ENCODE results near the genes KCND1, PPP1R3F, GAGE12C and AKAP4.

DNA sequence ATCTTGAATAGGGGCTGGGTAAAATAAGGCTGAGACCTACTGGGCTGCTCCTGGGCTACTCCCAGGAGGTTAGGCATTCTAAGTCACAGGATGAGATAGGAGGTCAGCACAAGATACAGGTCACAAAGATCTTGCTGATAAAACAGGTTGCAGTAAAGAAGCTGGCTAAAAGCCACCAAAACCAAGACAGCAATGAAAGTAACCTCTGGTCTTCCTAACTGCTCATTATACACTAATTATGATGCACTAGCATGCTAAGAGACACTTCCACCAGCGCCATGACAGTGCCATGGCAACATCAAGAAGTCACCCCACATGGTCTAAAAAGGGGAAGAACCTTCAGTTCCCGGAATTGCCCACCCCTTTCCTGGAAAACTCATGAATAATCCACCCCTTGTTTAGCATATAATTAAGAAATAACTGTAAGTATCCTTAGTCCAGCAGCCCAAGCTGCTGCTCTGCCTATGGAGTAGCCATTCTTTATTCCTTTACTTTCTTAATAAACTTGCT is 3.2 kb upstream of the WAS start:
- PRO-cap = no peak

DNA sequence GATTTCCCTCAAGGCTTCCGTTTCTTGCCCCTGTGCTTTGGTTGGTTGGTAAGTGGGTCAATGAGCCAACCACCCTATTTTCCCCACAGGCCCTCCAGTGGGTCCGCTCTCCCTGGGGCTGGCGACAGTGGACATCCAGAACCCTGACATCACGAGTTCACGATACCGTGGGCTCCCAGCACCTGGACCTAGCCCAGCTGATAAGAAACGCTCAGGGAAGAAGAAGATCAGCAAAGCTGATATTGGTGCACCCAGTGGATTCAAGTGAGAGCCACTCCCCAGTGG is 3.0 kb downstream of the WAS start:
- PRO-cap = no peak

DNA sequence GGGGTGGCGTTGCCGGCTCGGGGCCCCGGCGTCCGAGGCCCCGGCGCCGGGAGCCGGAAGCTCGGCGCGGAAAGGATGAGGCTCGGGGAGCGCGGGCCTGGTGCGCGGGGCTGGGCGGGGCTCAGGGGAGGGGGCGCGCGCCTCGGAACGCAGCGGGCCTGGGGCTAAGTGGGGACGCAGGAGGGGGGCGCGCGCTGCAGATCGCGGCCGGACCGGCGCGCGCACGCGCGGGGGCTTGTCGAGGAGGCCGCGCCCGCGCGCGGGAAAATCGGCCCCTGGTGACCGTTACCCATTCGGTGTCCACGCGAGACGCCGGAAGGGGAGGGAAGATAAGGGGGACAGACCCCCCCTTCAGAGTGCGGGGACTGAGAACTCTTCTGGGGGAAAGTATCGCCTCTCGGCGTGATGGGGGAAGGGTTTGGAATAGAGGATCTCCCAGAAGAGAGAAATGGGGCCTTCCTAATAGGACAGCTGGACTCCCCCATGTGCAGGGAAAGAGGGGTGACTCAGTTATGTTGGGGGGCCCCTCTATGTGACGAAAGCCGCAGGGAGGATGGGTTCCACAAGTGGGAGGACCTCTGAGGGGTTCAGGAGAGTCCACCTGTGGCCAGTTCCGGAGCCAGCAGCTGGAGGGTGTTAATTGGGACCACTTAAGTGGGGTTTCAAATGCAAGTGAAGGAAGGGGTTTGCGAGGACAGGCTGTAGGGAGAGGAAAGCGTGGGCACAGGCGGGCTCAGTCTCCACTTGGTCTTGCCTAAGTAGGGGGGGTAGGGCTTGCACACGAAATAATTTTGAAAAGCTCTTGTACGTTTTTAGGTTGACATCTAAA is 538 bp downstream of the SUV39H1 start:
- PRO-cap = bidirectional peak, plus-strand start at position 390 of the sequence, minus-strand start at position 304 of the sequence

- PRO-cap = no peak
Observed at GRCh38 chrX:48794733-48796061, 6.7 kb upstream of the HDAC6 start.

DNA sequence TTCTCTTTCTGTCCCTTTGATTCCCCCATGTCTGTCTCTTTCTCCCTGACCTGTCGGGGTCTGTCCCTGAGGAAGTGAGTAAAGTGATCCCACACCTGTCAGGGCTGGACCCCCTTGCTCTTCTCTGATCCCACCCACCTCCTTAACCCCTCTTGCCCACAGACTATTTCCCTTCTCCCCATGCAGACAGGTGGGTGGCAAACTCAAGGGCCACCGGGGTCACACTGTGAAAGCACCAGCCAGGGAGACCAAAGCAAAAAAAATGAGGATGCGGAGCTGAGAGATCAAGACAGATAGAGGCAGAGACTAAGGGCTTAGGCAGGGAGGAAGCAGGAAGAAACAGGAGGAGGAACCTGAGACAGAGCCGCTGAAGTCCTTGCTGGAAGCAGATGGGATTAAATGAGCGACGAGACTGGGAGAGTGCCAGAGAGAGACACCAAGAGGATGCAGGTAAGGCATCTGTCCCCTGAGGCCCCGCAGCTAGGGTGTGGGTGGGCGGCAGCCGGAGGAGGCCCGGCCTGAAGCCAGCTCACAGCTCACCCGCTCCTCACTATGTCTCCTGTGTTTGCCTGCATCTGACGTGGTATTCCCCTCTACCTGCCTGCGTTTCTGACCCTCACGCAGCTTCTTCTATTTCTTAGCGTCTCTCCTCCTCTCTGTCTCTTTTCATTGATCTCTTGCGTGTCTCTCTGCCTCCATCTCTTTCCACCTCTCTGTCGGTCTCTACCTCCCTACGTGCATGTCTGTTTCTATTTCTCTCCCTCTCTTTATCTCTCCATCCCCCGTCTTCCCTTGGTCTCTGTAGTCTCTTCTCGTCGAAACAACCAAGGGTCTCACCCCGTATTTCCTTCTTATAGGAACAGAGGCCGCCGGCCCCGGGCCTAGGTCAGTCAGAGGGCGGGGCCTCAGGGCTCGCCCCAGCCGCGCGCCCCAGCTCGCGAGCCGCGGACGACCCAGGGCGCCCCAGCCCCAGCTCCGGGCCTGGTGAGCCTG is 7.0 kb downstream of the TIMM17B start:
- PRO-cap = no peak

- PRO-cap = no peak
Observed at GRCh38 chrX:48910863-48911517, 456 bp downstream of the SLC35A2 start.

GRCh38 chrX:48922414-48922751 is 3.6 kb upstream of the PIM2 start:
- PRO-cap = no peak

DNA sequence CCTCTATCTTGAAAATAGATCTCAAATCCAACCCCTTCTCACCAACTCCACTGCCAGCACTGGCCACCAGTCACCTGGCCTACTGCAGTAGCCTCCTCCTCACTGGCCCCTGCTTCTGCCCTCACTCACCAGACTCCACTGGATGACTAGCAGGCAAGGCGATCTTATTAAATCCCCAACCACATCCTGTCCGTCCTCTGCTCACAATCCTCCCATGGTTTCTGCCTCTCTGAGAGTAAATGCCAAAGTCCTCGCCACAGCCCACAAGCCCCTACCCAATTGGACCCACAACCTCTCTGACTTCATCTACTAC is 5.4 kb upstream of the PIM2 start:
- PRO-cap = no peak

DNA sequence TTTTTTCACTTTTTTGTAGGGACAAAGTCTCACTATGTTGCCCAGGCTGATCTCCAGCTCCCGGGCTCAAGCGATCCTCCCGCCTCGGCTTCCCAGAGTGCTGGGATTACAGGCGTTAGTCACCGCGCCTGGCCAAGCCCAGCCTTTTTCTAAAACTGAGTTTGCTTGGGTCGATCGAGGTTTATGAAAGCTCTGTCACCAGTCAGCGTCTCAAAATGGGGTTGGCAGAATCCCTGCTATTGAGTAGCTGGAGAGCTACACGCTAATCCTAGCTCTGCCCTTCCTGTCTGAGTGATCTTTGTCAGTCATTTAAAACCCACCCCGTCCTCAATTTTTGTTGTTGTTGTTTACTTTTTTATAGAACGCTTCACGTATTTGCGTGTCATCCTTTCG is 1.4 kb upstream of the OTUD5 start:
- PRO-cap = no peak

GRCh38 chrX:48960269-48960920 is 3.0 kb upstream of the OTUD5 start:
- PRO-cap = no peak

DNA sequence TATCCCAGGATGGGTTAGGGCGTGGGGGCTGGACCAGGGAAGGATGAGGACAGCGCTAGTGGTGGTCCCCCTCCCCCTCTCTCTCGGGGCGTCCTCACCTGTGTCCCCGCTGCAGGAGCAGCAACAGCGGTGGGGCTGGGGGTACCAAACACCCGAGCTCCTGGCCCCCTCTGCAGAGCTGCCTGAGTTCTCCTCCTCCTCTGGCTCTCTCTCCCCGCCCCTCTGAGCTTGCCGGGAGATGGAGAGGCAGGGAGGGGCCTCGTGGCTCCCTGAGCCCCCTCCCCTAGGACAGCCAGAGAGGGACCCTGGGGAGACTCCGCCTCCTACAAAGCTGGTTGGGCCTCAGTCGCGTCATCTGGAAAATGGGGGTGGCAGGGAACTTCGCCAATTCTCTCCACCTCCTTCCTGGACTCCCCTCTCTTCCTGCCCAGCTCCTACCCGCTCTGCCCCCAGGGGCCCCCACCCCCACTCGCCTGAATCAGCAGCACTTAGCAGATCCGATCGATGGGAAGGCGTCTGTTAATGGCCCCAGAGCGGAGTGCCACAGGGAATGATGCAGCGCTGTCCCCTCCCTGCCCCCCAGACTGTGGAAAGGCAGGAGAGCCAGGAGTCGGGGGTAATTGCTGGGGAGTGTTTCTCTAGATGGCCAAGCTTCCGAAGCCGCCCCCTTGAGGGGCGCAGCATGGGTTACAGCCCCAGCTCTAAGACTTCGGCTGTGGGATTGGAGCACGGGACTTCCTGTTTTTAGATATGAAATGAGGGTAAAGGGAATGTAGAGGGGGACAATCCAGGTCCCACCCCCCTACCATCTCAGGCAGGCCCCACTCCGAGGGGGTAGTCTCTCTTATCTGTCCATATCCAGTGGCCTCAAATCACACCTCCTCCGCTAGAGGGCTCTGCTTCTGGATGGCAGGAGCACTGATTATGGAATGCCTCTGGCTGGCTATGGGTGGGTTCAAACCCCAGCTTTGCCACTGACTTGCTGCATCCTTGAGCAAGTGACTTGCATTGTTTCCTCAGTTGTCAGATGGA is at the start of gene KCND1:
TSS of gene KCND1 (minus strand) at position 202 of the 1,032 bp plus-strand sequence.
- PRO-cap = no peak

- PRO-cap = no peak
Observed at GRCh38 chrX:49043709-49044345, 670 bp upstream of the TFE3 start.

DNA sequence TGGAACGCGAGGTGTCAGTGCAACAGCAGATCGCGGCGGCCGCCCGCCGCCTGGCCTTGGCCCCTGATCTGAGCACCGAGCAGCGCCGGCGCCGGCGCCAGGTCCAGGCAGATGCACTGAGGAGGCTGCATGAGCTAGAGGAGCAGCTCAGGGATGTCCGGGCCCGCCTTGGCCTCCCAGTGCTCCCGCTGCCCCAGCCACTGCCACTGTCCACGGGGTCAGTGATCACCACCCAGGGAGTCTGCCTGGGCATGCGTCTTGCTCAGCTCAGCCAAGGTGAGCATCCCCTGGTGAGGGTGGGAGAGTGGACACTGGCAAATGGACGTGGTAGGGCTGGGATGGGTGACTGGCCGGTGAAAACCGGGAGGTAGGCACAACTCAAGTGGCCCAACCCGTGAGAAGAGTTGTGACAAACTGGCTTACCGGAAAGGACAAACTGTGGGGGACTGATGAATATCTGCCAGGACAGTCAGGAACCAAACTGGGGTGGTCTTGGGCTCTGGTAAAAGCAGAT is 5.6 kb downstream of the CCDC120 start:
- PRO-cap = no peak

DNA sequence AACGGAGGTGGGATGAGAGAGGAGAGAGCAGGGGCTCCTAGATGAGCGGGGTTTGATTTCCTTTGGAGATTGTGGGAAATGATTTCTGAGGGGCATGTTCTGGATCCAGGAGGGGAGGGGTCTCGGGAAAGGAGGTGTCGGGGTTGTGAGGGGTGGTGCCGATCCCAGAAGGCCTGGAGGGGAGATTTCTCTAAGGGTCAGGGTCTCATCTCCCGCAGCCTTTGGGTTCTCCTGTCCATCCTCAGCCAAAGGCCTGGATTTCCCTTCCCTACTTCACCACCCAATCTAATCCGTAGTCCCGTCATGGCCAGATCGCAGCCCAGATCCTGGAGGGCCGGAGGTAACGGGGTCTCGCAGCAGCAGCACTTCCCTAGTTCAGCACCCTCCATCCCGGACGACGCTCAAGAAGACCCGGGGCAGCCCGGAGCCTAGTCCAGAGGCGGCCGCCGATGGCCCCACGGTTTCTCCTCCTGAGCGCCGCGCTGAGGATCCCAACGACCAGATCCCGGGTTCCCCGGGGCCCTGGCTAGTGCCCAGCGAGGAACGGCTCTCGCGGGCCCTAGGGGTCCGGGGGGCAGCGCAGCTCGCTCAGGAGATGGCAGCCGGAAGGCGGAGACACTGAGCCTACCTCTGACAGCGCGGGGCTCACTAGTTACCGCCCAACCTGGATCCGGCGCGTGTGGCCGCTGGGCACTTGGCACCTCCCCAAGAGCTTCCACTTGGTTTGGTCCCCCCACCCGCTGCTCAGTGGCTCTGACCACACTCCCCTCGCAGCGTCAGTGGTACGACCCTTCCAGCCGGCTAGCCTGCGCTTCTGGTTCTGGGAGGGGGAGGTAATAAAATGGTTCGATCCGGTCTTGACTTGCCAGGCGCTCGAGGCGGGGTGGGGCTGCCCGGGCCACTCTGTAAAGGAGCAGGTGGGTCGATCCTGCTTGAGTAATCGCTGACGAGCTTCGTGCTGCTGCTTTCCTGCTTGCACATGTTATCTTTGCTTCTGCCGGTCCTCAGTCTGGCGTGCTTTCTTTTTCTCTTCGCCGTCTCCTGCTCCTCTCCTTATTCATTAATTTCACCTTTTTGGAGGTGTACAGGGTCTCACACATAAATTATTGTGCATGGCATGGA is 3.6 kb downstream of the MAGIX start:
- PRO-cap = bidirectional peak, plus-strand start at position 985 of the sequence, minus-strand start at position 681 of the sequence

GRCh38 chrX:49269520-49270234 is at the start of gene PPP1R3F:
Gene PPP1R3F (plus strand): TSS chrX:49269793.
- PRO-cap = bidirectional peak, plus-strand start at chrX:49269843, minus-strand start at chrX:49269615; bidirectional peak, plus-strand start at chrX:49270059, minus-strand start at chrX:49270028

DNA sequence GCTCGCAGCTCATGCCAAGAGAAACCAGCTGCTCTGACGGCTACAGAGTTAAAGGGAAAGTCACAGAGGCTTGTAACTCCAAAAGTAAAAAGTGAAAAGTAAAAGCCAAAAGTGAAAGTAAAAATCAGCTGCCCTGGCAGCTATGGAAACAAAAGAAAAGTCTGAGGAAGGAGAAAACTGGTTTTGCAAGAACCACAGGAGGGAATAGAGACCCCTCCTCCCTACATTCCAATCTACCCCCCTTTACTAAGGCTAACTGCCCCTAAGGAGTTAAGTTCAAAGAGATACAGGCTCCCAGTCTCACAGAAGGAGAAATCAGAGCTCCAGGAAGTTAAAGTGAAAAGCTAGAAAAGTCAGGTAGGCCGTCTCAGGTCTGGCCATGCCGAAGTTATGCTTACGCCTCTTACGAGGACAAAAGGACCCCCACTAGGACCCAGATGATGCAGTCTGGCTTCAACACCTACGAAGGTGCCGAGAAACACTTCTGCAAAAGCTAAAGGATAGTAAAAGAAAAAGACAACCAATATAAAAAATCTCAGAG is 6.1 kb downstream of the GAGE10 start:
- PRO-cap = no peak

GRCh38 chrX:49531944-49532263 is at the start of gene GAGE12C:
Gene GAGE12C (plus strand): TSS chrX:49532177.
- PRO-cap = no peak

DNA sequence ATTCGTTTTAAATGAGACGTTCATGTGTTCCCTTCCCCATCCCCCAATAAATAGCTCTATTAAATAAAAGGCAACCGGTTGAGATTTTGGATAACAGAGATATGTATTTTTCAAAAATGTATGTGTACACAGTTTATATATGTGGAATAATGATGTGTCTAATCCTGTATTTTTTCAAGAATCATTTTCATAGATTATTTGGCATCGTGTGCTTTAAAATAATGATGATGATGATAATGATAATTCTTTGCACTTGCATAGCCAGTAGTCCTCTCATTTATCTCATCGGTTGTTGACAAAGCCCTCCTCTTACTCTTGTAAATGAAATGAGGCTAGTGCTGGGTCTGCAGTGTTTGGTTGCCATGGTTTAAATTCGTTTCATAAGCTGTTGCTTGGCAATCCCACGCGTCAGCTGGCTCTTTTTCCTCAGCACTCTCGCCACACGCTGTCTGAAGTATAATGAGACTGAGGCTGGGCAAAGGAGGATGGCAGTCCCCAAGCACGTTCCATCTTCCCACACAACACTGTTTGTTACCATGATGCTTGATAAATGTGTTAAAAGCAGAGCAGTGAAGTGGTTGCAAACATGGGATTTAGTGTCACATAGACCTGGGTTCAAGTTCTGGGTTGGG is 15.4 kb downstream of the PAGE4 start:
- PRO-cap = no peak

- PRO-cap = no peak
Observed at GRCh38 chrX:50093738-50094096, 107.1 kb downstream of the AKAP4 start.

DNA sequence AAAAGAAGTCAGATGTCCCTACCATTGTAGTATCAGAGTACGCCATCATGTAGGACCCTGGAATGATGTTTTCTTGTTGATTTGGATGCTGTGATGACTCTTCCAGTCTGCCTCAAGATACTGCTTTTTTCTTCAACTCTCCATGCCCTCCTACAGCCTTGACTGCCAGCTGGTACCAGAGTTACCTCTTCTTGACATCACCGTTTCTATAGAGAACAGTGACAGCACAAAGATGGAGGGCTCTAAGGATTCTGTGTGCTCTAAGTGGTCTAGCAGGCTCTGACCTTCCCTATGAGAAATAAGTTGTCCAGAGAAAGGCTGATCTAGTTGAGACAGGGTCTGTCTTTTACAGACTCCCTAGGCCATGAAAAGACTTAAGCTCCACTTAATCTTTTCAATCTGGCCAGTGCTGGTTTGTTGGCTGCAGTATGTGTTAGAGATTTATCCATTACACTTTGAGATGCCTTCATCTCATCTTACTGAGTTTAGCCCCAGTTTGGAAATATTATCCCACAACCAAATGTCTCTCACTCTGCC is at the start of gene AKAP4:
TSS of gene AKAP4 (minus strand) at position 167 of the 537 bp plus-strand sequence.
- PRO-cap = no peak